Measurements from ENCODE around the genes IFNL2, IFNL1 and PRX.

GRCh38 chr19:39200109-39200956, 3.6 kb downstream of the NCCRP1 start:
- RRBS: 68% methylated on average over 7 of the region's 33 CpGs

GRCh38 chr19:39268229-39268451, at the start of gene IFNL2:
IFNL2 (plus strand) TSS chr19:39268396.
- RRBS: no CpG with 5 or more reads among the region's 1 CpG

GRCh38 chr19:39296333-39296628, at the start of gene IFNL1:
IFNL1 (plus strand) TSS chr19:39296407.
- RRBS: no CpG with 5 or more reads among the region's 8 CpGs

- RRBS: 24% methylated on average over 3 of the region's 43 CpGs
Measured at GRCh38 chr19:39308265-39309112, 12.2 kb downstream of the LRFN1 start.

DNA sequence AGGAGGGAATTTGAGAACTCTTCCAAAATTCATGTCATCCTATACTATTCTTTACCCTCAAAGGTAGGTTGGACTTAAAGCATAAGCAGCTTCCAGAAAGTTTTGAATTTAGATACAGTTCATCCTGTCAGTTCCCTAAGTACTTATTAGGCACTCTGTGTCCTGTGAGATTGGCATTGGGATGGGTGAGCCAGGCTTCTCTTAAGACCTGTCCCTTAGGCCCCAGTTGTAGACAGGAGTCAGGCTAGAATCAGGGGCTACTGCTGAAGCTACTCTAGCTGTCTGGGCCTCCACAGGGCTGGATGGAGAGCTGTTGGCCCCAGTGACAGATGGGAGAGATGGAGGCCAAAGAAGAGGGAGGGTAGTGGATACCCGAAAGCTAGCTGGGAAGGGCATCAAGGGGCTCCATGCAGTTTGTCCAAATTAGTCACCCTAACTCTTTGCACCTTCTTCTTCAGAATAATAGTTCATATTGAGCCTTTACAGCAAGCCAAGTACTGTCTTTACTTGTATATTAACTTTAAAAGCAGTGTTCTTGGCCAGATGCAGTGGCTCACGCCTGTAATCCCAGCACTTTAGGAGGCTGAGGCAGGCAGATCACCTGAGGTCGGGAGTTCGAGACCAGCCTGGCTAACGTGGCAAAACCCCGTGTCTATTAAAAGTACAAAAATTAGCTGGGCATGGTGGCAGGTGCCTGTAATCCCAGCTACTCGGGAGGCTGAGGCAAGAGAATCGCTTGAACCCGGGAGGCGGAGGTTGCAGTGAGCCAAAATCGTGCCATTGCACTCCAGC, 15.4 kb downstream of the SAMD4B start:
- RRBS: no CpG with 5 or more reads among the region's 11 CpGs

DNA sequence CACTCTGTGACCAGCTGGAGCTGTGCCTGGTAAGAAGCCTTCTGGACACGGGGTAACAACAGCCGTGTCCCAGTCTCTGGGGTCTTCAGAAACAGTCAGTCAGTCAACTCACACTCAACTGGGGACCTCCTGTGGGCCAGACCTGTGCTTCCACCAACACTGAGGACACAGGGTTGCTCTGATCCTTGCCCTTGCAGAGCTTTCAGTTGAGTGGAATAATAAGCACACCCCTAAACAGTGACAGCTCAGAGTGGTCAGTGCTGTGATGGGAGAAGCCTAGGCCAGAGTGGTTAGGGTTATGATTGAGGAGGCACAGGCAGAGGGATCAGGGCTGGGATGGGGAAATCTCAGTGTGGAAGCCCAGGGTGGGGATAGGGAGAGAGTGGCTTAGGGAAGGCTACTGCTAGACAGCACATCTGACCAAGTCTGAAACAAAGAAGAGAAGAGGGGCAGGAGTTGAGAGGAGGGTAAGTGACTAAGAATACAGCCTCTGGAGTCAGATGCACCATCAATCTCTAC, 2.5 kb downstream of the MED29 start:
- RRBS: no CpG with 5 or more reads among the region's 2 CpGs

GRCh38 chr19:39421771-39422304, 9.4 kb downstream of the PLEKHG2 start:
- RRBS: no CpG with 5 or more reads among the region's 14 CpGs

DNA sequence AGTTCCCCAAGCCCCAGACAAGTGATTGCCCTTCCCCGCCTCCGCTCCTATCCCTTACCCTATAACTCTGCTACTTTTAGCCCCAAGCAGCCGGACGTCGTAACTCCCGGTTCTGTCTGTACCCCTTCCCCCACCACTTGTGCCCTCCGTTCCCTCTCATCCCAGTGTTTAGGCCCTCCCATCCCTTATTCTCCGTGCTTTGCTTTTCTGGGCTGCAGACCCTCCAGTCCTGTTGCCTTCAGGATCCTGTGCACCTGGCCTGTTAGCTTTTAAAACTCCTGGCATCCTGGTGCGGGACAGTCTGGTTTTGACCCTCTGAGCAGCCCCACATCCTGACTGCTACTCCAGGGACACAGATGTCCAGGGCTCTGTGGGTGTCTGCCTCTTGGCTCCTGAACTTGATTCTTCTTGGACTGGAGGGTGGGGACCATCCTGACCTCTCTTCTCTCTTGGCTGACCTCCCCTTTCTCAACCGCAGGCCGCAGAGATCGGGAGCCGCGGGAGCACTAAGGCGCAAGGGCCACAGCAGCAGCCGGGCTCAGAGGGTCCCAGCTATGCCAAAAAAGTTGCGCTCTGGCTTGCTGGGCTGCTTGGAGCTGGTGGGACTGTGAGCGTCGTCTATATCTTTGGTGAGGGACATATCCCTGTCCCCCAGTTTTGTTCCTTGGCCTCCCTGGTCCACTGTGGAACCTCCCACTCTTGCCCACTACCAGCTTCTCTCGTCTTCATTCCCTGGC, 935 bp downstream of the TIMM50 start:
- RRBS: no CpG with 5 or more reads among the region's 20 CpGs

DNA sequence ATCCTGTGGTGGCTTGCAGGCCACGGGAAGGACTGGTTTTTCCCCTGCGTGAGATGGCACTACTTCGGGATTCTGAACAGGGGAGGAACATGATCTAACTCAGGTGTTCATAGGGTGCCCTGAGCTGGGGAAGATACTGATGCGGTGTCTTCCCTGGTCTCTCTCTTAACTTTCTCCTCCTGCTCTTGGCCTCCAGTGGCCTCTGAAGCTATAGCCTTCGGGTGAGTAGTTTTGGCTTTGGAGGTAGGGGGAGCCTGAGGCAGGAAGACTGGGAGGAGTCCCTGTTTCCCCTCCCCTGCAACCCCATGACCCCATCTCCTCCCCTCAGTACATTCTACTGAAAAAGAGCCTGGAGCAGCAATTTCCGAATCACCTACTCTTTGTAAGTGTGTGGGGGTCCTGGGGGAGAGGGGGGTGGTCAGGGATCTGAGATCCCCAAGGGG, 3.5 kb downstream of the SELENOV start:
- RRBS: no CpG with 5 or more reads among the region's 6 CpGs

DNA sequence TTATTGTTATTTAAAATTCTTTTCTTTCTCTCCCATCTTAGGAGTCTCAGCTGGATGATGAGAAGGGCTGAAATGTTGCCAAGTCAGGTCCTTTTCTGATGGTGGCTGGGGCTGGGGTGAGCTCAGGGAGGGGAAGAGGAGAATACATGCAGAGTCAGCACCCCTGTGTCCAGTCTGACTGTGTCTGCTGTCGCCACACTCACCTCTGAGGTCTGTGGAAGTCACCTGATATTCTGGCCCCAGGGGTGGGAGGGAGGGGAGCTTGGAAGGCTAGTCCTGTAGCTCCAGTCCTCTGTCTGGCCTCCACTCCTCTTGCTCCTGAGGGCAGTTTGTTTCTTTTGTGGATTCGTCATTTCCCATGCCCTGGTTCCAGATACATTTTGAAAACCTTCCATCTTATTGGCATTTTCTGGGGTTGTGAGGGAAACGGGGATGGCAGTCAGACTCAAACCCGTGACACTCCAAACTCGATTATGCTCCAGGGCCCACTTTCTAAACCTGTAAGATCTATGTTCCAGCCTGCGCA, 5.2 kb downstream of the SELENOV start:
- RRBS: no CpG with 5 or more reads among the region's 6 CpGs

GRCh38 chr19:39934465-39934759, 36.6 kb upstream of the PSMC4 start:
- RRBS: no CpG with 5 or more reads among the region's 4 CpGs

- RRBS: no CpG with 5 or more reads among the region's 4 CpGs
Measured at GRCh38 chr19:40143630-40143924, 47.6 kb upstream of the MAP3K10 start.

- RRBS: no CpG with 5 or more reads among the region's 14 CpGs
Measured at GRCh38 chr19:40224332-40224679, 2.2 kb downstream of the CCNP start.

GRCh38 chr19:40224680-40225257, 1.7 kb downstream of the CCNP start:
- RRBS: no CpG with 5 or more reads among the region's 22 CpGs

DNA sequence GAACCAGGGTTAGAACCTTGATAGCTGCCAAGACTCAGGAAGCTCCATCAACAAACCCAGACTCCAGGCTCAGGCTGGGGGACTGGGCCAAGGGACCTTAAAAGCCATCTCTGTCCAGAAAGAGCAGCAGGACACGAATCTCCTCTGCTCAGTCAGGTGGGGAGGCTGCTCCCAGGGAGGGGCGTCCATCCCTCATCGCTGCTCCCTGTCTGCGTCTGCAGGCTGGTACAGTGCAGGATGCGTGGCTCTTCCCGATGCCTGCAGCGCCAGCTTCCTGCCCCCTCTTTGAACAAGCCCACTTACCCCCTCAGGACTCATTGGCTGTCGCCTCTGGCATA, 21.6 kb downstream of the AKT2 start:
- RRBS: no CpG with 5 or more reads among the region's 8 CpGs

GRCh38 chr19:40322847-40323441, 25.3 kb downstream of the C19orf47 start:
- RRBS: no CpG with 5 or more reads among the region's 11 CpGs

DNA sequence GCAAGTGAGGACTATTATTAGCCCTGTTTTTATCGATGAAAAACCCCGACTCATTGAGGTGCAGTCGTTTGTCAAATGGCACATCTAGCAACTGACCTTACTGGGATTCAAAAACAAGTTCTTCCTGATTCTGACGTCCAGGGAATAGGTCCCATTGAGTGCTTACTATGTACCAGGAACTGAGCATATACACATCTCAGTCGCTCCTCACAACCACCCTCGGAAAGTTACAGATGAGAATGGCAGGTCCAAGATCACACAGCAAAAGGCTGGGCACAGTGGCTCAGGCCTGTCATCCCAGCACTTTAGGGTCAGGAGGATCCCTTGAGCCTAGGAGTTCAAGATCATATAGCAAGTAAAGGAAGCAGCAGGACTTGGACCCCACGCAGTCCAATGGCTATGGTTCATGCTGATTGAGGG, 3.6 kb downstream of the C19orf47 start:
- RRBS: no CpG with 5 or more reads among the region's 7 CpGs

DNA sequence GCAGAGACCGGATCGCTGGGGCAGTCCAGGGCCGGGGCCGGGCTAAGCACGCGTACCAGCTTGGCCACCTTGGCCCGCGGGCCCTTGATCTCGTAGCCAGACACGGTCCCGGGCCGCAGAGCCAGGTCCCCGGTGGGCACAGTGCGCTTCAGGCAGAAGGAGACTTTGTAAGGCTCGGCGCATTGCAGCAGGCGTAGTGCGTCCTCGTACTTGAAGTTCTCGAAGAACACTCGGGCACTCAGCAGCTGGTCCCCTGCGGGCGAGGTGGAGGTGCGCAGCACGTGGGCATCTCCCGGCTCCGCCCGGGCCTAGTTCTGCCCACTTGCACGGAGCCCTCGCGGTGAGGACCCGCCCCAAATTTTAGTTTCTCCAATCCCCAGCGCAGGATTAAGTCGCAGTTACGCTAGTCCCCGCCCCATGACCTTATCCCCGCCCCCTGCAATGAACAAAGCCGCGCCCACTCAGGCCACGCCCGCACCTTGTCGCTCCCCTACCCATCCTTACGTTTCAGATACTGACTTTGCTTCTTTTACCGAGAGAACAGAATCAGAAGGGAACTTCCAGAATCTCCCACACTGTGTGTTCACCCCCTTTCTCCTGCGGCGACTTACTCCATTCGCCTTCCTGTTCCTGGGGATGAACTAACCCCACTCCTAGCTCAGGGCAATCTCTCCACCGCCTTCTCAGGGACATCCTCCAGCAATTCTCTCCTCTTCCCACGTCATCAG, 8.7 kb upstream of the HIPK4 start:
- RRBS: 44% methylated on average over 8 of the region's 49 CpGs

DNA sequence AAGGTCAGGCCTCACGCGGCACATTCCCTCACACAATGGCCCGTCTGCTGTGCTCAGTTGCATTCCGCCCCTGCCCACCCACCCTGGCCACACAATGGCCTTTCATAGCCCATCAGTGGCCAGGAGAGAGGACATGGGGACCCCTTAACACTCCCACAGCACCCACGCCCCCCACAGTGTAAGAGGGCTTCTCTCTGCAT, 3.0 kb downstream of the PRX start:
- RRBS: no CpG with 5 or more reads among the region's 5 CpGs

GRCh38 chr19:40413080-40414008, at the start of gene PRX:
PRX (minus strand) TSS chr19:40413378.
- RRBS: 28% methylated on average over 1 of the region's 22 CpGs